Liver (tissue), 9 donors: ENCODE data around the genes L2HGDH and FRMD6.

GRCh38 chr14:49986534-49987206, 93.8 kb downstream of the ARF6 start:
- PRO-cap, 5 experiments: peak in 1 of 5 experiments; most common plus-strand start chr14:49986882 (in 1); most common minus-strand start chr14:49986773 (in 1)
- RAMPAGE, long total RNA, 2 experiments: no peak in any of the 2 experiments
- RRBS: no CpG with 5 or more reads among the region's 7 CpGs

DNA sequence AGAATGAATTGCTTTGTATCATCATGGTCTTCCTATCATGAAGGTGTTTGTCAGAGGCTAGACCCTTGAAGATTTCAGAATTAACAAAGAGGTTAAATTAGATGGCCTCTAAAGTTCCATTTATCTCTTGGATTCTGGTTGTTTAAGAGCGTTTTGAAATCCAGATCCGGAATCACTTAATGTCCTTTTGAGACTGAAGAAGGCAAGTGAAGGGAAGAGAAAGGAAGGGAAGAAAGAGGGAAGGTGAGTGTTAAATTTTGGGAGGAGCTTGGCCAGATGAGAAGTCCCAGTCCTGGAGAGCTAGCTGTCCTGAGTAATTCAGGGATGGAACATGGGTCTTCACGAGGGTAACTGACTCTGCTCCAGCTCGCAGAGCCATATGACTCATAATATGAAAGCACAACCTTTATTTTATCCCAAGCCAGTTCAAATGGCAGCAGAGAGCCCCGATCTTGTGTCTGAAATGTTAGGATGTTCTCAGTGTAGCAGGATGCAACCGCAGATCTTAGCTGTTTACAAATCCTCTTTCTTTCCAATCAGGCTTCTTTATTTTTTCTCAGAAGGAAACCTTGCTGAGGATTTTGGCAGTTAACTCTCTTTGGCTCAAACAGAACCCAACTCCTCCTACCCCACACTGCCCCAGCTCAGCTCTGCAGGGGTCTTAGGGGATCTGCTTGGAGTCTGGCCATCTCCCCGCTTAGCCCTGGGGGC, 92.8 kb downstream of the VCPKMT start:
- PRO-cap, 5 experiments: no peak in any of the 5 experiments
- RAMPAGE, long total RNA, 2 experiments: no peak in any of the 2 experiments
- RRBS: no CpG with 5 or more reads among the region's 7 CpGs

DNA sequence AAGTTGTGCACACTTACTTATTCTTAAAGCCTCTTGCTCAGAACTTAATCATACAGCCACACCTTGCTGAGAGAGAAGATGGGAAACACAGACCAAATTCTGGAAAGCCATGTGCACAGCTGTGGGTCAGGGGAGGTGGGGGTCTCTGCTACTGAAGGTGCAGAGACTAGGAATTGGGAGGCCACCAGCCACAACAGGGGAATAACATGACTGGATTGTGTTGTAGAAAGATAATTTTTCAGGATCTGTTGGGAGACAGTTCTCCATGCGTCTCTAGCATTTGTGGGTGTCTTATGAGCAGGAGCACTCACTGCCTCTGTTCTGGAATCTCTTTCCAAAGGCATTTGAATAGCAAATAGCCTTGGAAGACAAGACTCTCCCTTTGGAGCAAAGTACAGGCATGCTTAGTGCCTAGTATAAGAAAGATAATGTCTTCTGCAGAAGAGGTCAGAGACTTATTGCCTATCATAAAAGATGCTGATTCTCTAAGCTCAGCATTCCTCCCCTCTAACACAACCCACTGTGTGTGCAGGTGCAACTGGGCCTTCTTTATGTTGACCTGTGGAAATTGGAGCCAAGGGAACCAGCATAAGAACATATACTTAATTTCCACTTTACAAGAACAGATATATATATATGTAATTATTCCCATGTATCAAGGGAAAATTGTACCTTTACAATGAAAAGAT, 58.3 kb downstream of the VCPKMT start:
- PRO-cap, 5 experiments: no peak in any of the 5 experiments
- RAMPAGE, long total RNA, 2 experiments: no peak in any of the 2 experiments
- RRBS: no CpG with 5 or more reads among the region's 1 CpG

- PRO-cap, 5 experiments: no peak in any of the 5 experiments
- RAMPAGE, long total RNA, 2 experiments: no peak in any of the 2 experiments
- RRBS: no CpG with 5 or more reads among the region's 8 CpGs
These were observed 20.6 kb downstream of the VCPKMT start for GRCh38 chr14:50095693-50096314.

- PRO-cap, 5 experiments: no peak in any of the 5 experiments
- RAMPAGE, long total RNA, 2 experiments: no peak in any of the 2 experiments
- RRBS: no CpG with 5 or more reads among the region's 1 CpG
These were observed 38.2 kb downstream of the SOS2 start for GRCh38 chr14:50193178-50193605.

DNA sequence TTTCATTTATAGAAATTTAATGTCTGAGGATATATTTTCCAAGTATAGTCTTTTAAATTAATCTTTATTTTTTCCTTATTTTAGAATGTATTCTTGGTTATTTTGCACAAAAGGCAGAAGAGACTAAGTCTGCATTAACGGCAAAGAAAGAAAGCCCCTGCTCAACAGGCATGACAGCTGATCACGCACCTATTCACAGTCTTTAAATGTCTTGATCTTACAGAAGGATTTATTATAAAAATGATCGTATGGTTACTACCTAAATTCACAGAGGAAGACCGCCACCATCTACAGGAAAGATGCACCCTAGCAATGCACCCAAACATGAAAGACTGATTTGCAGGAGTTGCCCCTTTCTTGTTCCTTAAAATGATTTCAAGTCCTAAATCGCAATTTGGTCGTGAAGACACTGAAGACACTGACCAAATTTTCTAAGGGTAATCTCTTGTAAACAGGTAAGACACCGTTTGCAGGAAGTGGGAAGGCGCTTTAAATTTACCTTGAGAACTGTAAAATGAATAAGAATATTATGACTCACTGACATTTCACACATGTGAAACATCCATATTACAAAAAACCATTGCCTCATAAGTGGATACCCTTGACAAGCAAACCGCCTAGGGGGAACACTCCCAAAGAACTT, 1.1 kb downstream of the SOS2 start:
- PRO-cap, 5 experiments: peak in 1 of 5 experiments; most common plus-strand start position 583 of the sequence (in 1); most common minus-strand start position 334 of the sequence (in 1)
- RAMPAGE, long total RNA, 2 experiments: no peak in any of the 2 experiments
- RRBS: no CpG with 5 or more reads among the region's 9 CpGs

- PRO-cap, 5 experiments: peak in 5 of 5 experiments; most common plus-strand start chr14:50312326 (in 3); most common minus-strand start chr14:50312226 (in 3)
- RAMPAGE, long total RNA, 2 experiments: no peak in any of the 2 experiments
- RRBS: under 1% methylated on average over 10 of the region's 66 CpGs
These were observed at the start of gene L2HGDH for GRCh38 chr14:50311468-50312436. Gene L2HGDH, minus strand, starts transcription at chr14:50312229.

DNA sequence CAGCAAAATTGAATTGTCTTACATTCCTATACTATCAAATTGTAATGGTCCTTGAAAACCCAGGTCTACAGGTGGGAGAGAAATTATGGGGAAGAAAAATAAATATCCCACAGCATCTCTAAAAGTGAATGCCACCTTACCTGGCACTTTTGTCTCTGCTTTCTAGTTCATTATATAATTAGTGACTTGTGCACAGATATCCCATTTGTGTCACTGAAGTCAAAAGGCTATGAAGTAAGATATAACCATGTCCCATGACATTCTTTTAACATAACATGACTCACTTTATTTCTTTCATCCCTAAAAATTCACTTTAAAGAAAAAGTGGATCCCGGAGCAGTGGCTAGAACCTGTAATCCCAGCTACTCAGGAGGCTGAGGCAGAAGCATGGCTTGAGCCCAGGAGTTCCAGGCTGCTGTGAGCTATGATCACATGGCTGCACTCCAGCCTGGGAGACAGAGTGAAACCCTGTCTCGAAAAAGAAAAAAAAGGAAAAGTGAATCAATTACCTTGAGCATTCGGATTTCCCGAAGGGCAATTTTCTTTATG, 1.4 kb downstream of the CDKL1 start:
- PRO-cap, 5 experiments: no peak in any of the 5 experiments
- RAMPAGE, long total RNA, 2 experiments: no peak in any of the 2 experiments
- RRBS: no CpG with 5 or more reads among the region's 4 CpGs

DNA sequence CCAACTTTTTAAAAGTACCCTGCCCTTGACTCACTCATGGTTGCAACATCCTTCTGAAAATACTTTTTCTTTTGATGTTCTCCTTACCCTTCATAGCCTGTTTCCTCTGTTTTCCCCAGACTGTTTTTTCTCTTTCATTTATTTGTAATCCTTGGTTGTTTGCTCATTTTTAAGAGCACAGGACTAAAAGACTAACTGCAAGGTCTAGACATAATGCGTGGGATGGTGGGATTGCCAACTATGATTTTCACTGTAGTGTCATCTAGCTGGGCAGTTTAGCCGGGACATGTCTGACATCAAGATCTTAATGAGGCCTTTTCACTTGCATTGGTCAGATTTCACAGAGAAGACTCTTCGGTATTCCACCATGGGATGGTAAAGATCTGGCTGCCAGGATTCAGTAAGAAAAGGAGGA, 21.3 kb upstream of the CDKL1 start:
- PRO-cap, 5 experiments: no peak in any of the 5 experiments
- RAMPAGE, long total RNA, 2 experiments: no peak in any of the 2 experiments
- RRBS: no CpG with 5 or more reads among the region's 3 CpGs

- PRO-cap, 5 experiments: no peak in any of the 5 experiments
- RAMPAGE, long total RNA, 2 experiments: no peak in any of the 2 experiments
- RRBS: no CpG with 5 or more reads among the region's 1 CpG
These were observed 10.3 kb downstream of the MAP4K5 start for GRCh38 chr14:50522024-50522494.

- PRO-cap, 5 experiments: no peak in any of the 5 experiments
- RAMPAGE, long total RNA, 2 experiments: no peak in any of the 2 experiments
- RRBS: no CpG with 5 or more reads among the region's 5 CpGs
These were observed 409 bp upstream of the ATL1 start for GRCh38 chr14:50559561-50559911.

DNA sequence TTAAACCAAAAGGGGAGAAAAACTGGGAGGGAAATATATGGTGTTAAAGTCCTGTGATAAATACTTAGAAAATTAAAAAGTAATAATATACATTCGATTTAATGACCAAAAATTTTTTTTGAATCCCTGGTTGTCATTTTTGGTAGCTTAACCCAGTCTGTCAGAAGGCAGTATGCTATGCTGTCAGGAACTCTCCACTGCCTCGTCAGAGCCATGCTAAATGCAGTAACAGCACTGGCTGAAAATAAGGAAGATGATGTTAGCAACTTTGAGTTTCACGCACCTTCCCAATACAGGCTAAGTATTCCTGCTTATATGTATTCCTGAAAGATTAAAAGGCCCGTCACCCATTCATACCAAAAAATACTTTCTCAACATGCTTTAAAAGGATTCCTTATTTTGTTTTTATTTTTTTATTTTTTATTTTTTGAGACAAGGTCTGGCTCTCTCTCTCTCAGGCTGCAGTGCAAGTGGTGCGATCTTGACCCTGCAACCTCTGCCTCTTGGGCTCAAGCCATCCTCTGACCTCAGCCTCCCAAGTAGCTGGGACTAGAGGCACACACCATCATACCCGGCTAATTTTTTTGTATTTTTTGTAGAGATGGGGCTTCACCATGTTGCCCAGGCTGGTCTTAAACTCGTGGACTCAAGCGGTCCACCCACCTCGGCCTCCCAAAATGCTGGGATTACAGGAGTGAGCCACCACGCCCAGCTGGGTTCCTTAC, 34.0 kb downstream of the SAV1 start:
- PRO-cap, 5 experiments: no peak in any of the 5 experiments
- RAMPAGE, long total RNA, 2 experiments: no peak in any of the 2 experiments
- RRBS: no CpG with 5 or more reads among the region's 10 CpGs

DNA sequence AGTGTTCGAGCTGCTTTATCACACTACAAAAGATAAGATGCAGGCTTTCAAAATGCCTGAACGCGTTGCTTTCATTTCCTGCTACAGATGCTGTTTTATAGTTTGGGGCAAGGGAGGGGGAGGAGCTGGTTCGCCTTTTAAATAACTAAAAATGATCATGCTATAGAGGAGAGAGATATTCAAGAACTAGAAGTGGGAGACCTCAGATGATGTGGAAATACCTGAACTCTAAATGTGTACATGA, 38.8 kb downstream of the NIN start:
- PRO-cap, 5 experiments: no peak in any of the 5 experiments
- RAMPAGE, long total RNA, 2 experiments: no peak in any of the 2 experiments
- RRBS: no CpG with 5 or more reads among the region's 4 CpGs

GRCh38 chr14:50829904-50830975, 722 bp downstream of the NIN start:
- PRO-cap, 5 experiments: peak in 2 of 5 experiments; most common plus-strand start chr14:50830787 (in 1); most common minus-strand start chr14:50830620 (in 2)
- RAMPAGE, long total RNA, 2 experiments: no peak in any of the 2 experiments
- RRBS: 2% methylated on average over 23 of the region's 105 CpGs

- PRO-cap, 5 experiments: peak in 5 of 5 experiments; most common plus-strand start chr14:51652132 (in 4); most common minus-strand start chr14:51651668 (in 4)
- RAMPAGE, long total RNA, 2 experiments: no peak in any of the 2 experiments
- RRBS: under 1% methylated on average over 10 of the region's 98 CpGs
These were observed at the start of gene FRMD6 for GRCh38 chr14:51651537-51652423. Gene FRMD6, plus strand, starts transcription at chr14:51651910.

DNA sequence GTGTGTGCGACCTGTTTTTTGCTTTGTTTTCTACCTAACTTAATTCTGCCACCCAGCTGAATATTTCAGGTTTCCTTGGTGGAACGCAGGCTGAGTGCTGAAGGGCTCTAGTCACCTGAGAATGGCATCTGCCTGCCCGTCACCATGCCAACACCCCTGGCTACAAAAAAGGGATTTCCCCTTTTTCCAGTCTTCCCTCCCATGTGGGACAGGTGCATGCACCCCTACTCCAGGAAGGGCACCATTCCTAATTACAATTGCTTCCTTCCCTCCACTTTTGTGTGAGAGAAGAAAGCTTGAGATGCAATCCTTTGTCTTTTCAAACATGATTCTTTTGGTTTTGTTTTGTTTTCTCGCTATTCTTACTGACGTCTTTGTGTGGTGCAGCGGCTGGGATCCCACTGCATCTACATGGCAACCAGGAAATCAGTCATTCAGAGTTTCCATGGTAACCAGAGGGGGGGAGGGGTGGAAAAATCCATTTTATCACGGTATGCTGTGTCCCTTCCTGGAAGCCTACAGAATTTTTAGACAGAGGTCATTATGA, 13.8 kb upstream of the GNG2 start:
- PRO-cap, 5 experiments: no peak in any of the 5 experiments
- RAMPAGE, long total RNA, 2 experiments: no peak in any of the 2 experiments
- RRBS: no CpG with 5 or more reads among the region's 7 CpGs

- PRO-cap, 5 experiments: no peak in any of the 5 experiments
- RAMPAGE, long total RNA, 2 experiments: no peak in any of the 2 experiments
- RRBS: no CpG with 5 or more reads among the region's 6 CpGs
These were observed 45.3 kb downstream of the GNG2 start for GRCh38 chr14:51905587-51906148.

GRCh38 chr14:51922365-51923597, 62.4 kb downstream of the GNG2 start:
- PRO-cap, 5 experiments: no peak in any of the 5 experiments
- RAMPAGE, long total RNA, 2 experiments: no peak in any of the 2 experiments
- RRBS: no CpG with 5 or more reads among the region's 11 CpGs

- PRO-cap, 5 experiments: no peak in any of the 5 experiments
- RAMPAGE, long total RNA, 2 experiments: no peak in any of the 2 experiments
- RRBS: no CpG with 5 or more reads among the region's 3 CpGs
These were observed 20.9 kb downstream of the RTRAF start for GRCh38 chr14:52010231-52010666.

GRCh38 chr14:52312769-52313272, 1.3 kb upstream of the PTGER2 start:
- PRO-cap, 5 experiments: peak in 2 of 5 experiments; most common plus-strand start chr14:52313151 (in 2); most common minus-strand start chr14:52313046 (in 1)
- RAMPAGE, long total RNA, 2 experiments: no peak in any of the 2 experiments
- RRBS: no CpG with 5 or more reads among the region's 4 CpGs